SJSA1 (cell line): Measurements from ENCODE around the gene CALML5.

- RAMPAGE, long total RNA = no peak
These were observed 37.4 kb downstream of the KLF6 start for GRCh38 chr10:3747121-3748451.

DNA sequence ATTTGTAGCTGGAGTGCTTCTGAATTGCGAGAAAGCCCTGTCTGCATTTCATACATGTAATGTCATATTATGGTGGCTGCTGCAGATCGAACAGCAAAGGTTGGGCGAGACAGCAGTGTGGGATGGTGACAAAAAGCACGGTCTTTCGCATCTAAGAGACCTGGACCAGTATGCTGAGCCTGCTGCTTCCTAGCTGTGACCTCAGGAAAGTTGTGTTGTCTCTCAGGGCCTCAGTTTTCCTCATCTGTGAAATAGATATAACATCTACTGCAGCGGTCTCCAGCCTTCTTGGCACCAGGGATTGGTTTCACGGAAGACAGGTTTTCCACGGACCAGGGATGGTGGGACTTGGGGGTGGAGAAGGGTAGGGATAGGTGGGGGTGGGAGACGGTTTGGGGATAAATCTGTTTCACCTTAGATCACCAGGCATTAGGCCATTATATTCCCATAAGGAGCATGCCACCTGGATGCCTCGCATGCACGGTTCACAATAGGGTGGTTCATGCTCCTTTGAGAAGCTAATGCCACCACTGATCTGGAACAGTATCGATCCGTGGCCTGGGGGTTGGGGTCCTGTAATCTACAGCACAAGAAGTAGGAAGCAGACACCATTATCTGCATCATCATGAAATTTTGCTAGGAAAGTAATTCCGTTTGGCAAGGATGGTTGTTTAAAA lies 10.9 kb downstream of the KLF6 start:
- RAMPAGE, long total RNA = no peak

- RAMPAGE, long total RNA = no peak
These were observed 10.2 kb downstream of the KLF6 start for GRCh38 chr10:3774734-3775203.

GRCh38 chr10:3807171-3807506 lies 22.1 kb upstream of the KLF6 start:
- RAMPAGE, long total RNA = no peak

- RAMPAGE, long total RNA = no peak
These were observed 22.5 kb upstream of the KLF6 start for GRCh38 chr10:3807507-3807955.

- RAMPAGE, long total RNA = no peak
These were observed 67.3 kb upstream of the KLF6 start for GRCh38 chr10:3852211-3852883.

DNA sequence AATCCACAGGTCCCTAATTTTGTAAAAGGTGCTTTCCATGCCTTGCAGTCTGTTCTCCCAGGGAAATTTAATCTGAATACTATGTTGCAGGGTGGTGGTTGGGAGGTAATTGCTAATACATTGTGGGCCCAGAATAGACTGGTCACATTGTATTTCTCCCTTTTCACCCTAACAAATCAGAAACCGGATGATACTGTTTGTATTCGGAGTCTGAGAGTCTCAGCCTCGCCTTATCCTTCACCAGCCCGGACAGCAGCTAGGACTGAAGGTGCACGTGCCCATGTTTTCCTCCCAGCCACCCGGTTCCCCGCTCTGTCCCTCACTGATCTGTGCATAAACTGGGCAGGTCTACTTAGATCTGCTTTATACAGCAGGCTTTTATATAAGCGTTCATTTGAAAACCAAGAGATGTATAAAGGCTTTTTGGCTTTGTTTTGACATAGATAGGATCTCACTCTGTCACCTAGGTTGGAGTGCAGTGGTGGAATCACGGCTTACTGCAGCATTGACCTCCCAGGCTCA lies 69.1 kb upstream of the KLF6 start:
- RAMPAGE, long total RNA = no peak

- RAMPAGE, long total RNA = no peak
These were observed 94.3 kb upstream of the KLF6 start for GRCh38 chr10:3879145-3879788.

- RAMPAGE, long total RNA = no peak
These were observed 105.0 kb upstream of the KLF6 start for GRCh38 chr10:3889871-3890568.

- RAMPAGE, long total RNA = no peak
These were observed 391.6 kb upstream of the KLF6 start for GRCh38 chr10:4176594-4176971.

DNA sequence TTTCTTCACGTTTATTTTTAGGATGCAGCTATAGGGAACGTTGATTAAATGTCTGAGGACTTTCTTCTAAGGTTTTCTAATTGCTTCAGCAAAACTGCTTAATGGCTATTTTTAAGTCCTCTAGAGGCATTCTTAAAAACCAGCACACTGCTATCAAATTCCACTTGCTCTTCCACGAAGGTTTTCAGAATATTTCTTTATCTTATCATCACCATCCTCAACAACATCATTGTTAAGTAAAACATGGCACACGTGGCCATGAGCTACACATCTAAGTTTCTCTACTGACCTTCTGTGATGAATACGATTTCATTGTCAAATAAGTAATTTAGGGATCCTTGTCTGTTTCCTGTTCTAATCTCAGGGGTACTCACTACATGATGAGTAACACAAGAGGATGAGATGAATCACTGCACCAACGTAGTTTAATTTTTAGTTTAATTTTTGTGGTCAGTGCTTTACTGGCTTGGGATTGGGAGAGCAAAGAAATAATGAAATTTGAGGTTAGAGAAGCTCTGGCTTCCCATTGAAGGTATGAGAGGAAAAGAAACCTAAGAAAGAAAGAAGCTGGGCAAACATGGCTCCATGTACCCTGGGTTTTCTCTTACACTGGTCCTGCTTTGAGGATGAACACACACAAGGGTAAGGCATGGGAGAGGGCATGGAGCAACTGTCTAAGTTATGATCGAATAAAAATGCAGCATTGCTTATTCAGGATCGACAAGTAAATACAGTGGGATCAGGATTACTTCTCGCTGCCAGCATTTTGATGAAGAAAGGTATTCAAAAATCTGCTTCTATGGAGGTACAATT lies 461.9 kb upstream of the KLF6 start:
- RAMPAGE, long total RNA = no peak

- RAMPAGE, long total RNA = no peak
These were observed 574 bp downstream of the AKR1E2 start for GRCh38 chr10:4826411-4827151.

GRCh38 chr10:4914133-4914899 lies 48.9 kb upstream of the AKR1C1 start:
- RAMPAGE, long total RNA = no peak

DNA sequence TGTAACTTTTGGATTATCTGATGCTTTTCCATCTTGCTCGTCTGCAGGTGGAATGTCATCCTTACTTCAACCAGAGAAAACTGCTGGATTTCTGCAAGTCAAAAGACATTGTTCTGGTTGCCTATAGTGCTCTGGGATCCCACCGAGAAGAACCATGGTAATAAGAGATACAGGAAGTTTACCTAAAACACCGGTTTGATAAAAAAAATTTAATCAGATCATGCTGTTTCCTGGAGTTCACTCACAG lies 8.9 kb downstream of the AKR1C1 start:
- RAMPAGE, long total RNA = no peak

DNA sequence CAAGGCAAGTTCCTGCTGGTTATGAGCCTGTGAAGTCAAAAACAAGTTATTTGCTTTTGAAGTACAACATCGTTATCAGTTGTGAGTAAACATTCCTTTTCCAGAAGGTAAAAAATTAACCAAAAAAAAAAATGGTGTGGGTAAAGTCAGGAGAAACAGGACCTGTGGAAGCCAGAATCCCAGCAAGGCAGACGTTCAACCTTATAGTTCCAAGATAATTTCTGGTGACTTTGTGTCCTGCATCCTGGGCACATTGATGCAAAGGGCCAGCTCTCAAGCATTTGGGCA lies 37.6 kb downstream of the AKR1C8 start:
- RAMPAGE, long total RNA = no peak

GRCh38 chr10:5451293-5451965 lies 39.1 kb downstream of the NET1 start:
- RAMPAGE, long total RNA = no peak

GRCh38 chr10:5452120-5452661 lies 39.8 kb downstream of the NET1 start:
- RAMPAGE, long total RNA = no peak

DNA sequence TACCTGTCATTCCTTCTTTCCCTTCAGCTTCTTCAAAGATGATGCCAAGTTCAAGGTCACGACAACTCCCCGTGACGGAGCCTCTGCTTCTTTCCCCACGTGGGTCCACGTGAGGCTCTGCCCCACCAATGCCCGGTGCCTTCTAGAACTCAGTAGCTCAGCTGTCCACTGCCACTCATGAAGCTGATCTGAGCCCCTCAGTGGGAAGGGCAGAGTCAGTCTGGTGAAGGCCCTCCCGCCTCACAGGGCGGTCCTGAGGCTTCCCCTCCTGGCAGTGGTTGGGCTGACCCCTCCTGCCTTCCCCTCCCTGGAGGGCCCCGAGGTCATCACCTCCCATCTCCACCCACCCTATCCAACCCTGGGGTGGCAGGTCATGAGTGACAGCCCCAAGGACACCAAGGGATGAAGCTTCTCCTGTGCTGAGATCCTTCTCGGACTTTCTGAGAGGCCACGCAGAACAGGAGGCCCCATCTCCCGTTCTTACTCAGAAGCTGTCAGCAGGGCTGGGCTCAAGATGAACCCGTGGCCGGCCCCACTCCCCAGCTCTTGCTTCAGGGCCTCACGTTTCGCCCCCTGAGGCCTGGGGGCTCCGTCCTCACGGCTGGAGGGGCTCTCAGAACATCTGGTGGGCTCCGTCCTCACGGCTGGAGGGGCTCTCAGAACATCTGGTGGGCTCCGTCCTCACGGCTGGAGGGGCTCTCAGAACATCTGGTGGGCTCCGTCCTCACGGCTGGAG lies 18.8 kb downstream of the CALML5 start:
- RAMPAGE, long total RNA = no peak

GRCh38 chr10:5493182-5494317 lies 5.8 kb downstream of the CALML5 start:
- RAMPAGE, long total RNA = no peak

- RAMPAGE, long total RNA = no peak
These were observed at the start of gene CALML5 for GRCh38 chr10:5498667-5499826. CALML5 (minus strand) TSS chr10:5499570.